ENCODE results near the gene VPS18.

- PRO-cap, 7 experiments: no peak in any of the 7 experiments
These were observed 3.6 kb downstream of the SPINT1 start for GRCh38 chr15:40847361-40847927.

DNA sequence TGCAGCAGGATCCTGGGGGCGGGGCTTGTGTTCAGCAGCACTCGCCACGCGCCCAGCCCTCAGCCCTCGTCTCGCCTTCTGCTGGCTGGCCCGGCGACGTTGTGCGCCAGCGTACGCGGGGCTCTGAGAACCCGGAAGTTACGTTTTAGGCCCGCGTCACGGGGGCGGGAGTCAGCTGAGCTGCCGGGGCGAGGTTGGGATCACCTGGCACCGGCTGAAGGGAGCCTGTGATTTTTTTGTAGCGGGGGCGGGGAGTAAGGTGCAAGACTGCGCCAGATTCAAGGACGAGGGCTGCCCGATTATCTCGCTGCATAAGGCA, at the start of gene VPS18:
Gene VPS18 (plus strand): TSS at position 170 of the 319 bp plus-strand sequence.
- PRO-cap, 7 experiments: peak in 7 of 7 experiments; most common plus-strand start position 170 of the sequence (in 7); most common minus-strand start position 80 of the sequence (in 7)

- PRO-cap, 7 experiments: no peak in any of the 7 experiments
These were observed 6.8 kb upstream of the DLL4 start for GRCh38 chr15:40922102-40923016.

DNA sequence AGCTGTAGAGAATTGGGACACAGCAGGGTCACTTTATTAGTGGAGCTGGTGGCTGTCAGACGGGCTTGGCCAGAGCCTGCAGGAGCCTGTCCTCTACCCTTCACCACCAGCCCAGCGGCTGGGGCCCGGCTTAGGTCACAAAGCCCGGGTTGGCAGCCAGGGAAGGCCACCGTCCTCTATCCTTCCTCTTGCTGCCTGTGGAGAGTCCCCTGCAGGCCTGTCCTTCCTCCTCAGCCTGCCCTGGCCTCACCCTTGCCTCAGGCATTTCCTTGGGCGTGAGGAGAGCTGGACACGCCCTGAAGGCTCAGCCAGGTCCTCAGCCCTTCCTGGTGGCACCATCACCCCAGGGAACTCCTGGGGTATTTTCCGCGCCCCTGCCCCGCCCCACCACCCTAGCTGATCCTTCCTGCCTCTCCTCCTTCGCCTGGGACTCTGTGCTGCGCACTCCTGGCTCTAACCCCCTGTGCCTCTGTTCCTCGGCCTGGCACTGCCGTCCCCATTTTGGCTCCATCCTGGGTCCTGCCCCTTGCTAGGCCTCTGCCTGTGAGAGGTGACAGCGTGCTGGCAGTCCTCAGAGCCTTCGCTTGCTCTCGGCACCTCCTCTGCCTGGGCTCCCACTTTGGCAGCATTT, 7.7 kb downstream of the CHAC1 start:
- PRO-cap, 7 experiments: no peak in any of the 7 experiments

- PRO-cap, 7 experiments: no peak in any of the 7 experiments
These were observed 8.9 kb downstream of the CHAC1 start for GRCh38 chr15:40962091-40962677.

DNA sequence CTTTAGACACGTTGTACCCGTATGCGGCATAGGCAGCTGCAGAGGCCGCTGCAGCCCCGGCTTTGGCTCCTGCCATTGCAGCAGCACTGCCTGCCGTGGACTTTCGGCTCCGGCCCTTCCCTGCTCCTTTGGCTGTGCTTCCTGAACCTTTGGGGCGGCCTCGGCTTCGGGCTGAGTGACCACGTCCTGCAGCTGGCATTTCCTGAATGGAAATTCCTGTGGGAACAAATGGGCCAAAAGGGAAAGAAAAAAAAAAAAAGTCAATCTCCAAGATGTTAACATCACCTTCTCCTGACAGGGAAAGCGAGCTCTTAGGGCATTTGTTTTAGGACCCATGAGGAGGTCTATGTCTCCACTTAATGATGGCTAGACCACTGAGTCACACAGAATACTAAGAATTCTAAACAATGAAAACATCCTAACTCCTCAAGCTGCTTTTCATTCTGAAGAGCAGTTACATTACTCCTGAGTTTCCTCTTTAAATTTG, 29.6 kb downstream of the CHAC1 start:
- PRO-cap, 7 experiments: no peak in any of the 7 experiments

DNA sequence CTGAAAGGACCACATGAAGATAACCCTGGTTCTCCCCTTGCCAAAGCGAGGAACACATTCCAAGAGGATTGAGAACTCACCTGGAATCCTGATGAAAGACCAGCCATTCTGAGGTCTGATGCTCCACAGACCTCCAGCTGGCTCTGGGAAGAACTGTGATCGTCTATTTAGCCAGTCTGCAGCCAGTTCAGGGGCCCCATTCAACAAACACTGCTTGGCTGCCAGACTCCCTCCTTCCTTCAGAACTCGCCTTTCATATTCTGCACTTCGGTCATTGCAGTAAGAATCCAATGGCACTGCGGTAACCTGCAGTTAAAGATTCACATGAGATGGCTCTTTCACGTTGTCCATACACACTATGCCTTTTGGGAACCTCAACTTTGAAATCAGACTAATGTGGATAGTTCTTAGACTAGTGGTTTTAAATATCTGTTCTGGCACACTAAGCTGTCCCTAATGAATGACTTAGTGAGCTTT, 67.6 kb downstream of the CHAC1 start:
- PRO-cap, 7 experiments: no peak in any of the 7 experiments

DNA sequence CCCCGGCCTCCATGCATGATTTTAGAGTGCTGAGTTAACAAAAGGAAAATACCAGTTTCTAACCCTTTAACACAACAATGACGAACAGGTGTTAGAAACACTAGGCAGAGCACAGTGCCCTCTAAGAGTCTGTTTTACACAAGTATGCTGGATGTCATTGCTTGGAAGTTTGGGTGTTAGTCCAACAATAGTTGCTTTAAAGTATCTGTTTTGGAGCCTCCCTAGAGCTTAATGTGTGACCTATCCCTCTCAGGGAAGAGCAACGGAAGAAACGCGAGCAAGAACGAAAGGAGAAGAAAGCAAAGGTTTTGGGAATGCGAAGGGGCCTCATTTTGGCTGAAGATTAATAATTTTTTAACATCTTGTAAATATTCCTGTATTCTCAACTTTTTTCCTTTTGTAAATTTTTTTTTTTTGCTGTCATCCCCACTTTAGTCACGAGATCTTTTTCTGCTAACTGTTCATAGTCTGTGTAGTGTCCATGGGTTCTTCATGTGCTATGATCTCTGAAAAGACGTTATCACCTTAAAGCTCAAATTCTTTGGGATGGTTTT, 22.4 kb downstream of the NDUFAF1 start:
- PRO-cap, 7 experiments: no peak in any of the 7 experiments

DNA sequence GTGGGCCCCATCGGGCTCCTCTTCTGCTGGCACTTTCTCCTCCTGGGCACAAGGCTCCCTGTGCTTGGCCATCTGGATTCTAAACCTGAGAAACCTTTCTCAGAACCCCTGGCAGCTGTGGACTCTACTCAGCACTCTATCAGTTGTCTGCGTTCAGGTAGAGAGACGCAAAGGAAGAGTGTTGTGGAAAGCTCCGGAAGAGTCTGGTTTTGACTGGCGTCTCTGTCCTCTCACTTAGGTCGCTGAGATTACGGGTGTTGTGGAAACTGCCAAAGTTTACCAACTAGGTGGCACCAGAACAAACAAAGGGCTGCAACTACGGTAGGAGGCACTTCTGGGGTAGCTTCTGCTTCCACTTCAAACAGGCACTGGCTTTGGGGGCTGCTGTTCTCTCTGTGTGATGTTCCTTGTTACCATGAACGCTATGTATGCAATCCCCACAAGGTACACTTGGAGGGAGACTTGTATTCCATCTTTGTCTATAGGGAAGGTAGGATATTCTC, 19.2 kb upstream of the ITPKA start:
- PRO-cap, 7 experiments: no peak in any of the 7 experiments

GRCh38 chr15:41669363-41670106, 104.7 kb upstream of the MAPKBP1 start:
- PRO-cap, 7 experiments: no peak in any of the 7 experiments

- PRO-cap, 7 experiments: no peak in any of the 7 experiments
These were observed 19.5 kb downstream of the PLA2G4B start for GRCh38 chr15:41858151-41858640.

GRCh38 chr15:42010364-42010964, 10.4 kb downstream of the PLA2G4E start:
- PRO-cap, 7 experiments: no peak in any of the 7 experiments

- PRO-cap, 7 experiments: no peak in any of the 7 experiments
These were observed 9.2 kb downstream of the PLA2G4D start for GRCh38 chr15:42085246-42085533.

- PRO-cap, 7 experiments: no peak in any of the 7 experiments
These were observed 26.8 kb upstream of the VPS39 start for GRCh38 chr15:42234736-42235405.

GRCh38 chr15:42287647-42287951, 14.4 kb upstream of the TMEM87A start:
- PRO-cap, 7 experiments: no peak in any of the 7 experiments

GRCh38 chr15:42411603-42412444, 52.5 kb downstream of the CAPN3 start:
- PRO-cap, 7 experiments: no peak in any of the 7 experiments

- PRO-cap, 7 experiments: no peak in any of the 7 experiments
These were observed 33.0 kb downstream of the ZNF106 start for GRCh38 chr15:42457920-42458434.

GRCh38 chr15:42510899-42511473, 15.6 kb downstream of the SNAP23 start:
- PRO-cap, 7 experiments: no peak in any of the 7 experiments

GRCh38 chr15:42582617-42583507, 7.5 kb downstream of the STARD9 start:
- PRO-cap, 7 experiments: no peak in any of the 7 experiments

- PRO-cap, 7 experiments: no peak in any of the 7 experiments
These were observed 6.5 kb downstream of the CDAN1 start for GRCh38 chr15:42730251-42731031.

Data from T-cell (primary cell).